Measurements from ENCODE around the genes MSMO1 and TLL1.

- RRBS = no CpG with 5 or more reads among the region's 5 CpGs
Measured at GRCh38 chr4:161149539-161149938, 1014.3 kb downstream of the FSTL5 start.

DNA sequence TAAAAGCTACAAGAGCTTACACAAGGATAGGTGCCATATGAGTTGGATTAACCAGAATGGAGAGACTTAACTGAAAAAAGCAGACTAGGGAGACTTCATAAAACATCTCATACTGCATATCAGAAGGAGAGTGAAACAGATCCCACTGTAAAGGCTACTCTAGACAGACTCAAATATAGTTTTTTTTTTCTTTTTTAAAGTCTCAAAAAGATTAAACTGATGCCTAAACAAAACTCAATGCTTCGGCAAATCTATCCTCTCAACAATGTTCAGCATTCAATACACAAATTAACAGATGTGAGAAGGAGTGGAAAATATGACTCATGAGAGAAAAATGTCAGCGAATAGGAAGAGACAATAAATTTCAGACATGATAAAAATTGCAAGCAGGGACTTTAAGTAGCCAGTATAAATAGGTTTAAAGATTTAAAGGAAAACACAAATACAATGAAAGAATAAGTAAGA lies 586.0 kb downstream of the FSTL5 start:
- RRBS = no CpG with 5 or more reads among the region's 2 CpGs

DNA sequence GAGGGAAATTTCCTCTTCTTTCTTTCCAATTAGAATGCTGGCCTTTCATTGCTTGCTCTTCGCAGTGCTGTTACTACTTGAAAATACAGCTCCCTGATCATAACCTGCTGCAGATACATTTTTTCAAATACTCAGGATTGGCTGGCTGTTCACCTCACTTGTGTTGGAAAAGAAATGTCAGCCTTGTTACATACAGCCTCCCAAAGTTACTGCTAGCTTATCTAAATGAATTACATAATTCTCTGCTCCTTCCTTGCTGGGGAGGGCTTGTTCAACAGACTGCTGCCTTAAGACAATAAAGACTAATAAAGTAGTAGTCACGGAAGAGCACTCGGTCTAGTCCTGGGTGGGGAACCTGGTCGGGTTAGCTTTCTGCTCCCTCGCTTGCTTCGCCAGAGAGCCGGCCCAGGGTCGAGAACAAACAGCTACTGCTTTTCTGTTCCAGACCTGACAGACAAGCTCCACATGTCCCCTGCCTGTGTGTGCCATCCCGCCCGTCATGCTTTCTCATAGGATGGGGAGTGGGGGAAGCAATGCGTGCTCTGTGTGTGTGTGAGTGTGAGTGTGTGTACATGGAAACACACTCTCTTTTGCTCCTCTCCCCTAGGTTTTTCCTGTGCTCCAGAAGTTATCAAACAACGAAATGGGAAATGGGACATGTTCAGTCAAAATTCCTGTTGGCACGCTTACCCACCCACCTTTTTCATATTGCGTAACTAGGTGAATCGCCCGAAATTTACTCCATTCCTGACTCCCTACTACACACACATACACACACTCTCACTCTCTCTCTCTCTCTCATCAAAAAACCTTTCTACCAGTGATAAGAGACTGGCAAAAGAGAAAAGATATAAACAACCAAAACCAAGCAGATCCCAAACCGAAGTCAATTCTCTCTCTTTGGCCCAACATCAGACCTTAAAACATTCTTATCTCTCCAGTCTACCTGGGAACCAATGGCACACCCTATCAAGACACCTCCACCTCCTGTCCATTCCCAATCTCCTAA lies 1.4 kb downstream of the NPY1R start:
- RRBS = no CpG with 5 or more reads among the region's 17 CpGs

- RRBS = no CpG with 5 or more reads among the region's 1 CpG
Measured at GRCh38 chr4:164252193-164252701, 131.6 kb downstream of the MARCHF1 start.

GRCh38 chr4:165185420-165185927 lies 21.9 kb upstream of the KLHL2 start:
- RRBS = no CpG with 5 or more reads among the region's 6 CpGs

GRCh38 chr4:165292946-165293569 lies 13.6 kb upstream of the GK3 start:
- RRBS = no CpG with 5 or more reads among the region's 9 CpGs

- RRBS = no CpG with 5 or more reads among the region's 17 CpGs
Measured at GRCh38 chr4:165326462-165327084, 896 bp upstream of the MSMO1 start.

DNA sequence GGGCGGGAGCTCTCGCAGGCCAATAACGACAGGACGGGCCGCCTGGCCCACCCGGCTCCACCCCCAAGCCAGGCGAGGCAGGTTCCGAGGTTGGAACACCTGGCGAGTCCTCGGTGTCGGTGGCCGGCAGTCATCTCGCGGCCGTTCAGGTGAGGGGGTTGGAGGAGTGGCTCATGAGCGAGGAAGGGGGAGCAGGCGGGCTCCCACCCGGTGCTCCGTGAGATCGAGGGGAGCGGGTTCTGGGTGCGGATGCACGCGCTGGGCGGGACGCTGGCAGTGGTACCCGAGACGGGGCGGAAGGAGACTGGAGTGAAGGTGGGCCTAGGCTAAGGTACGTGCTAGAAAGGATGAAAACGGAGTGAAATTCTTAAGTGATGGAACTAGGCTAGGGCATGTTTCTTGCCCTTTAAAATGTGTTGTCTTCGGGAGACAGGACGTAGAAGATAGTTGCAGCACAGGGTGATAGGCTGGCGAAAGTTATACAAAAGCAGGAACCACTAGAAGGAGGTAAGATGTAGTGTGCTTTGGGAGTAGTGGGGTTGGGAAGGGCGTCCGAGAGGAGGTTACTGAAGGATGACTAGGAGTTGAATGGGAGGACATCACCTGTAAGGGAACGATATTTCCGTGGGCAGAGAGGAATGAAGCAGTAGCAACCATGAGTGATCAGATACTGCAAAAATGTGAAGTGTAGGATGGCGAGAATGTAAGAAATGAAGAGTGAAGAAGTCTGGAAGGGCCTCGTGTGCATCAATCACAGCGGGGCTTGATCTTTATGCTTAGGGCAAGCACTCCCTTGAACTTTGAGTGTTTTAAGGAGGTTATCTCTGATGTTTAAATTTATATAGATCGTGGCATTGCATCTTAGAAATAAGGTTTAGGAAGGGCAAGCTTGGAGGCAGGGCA lies at the start of gene MSMO1:
TSS of gene MSMO1 (plus strand) at position 54 of the 903 bp plus-strand sequence.
- RRBS = 2% methylated on average over 13 of the region's 42 CpGs

GRCh38 chr4:165476624-165477018 lies 97.8 kb downstream of the CPE start:
- RRBS = no CpG with 5 or more reads among the region's 5 CpGs

DNA sequence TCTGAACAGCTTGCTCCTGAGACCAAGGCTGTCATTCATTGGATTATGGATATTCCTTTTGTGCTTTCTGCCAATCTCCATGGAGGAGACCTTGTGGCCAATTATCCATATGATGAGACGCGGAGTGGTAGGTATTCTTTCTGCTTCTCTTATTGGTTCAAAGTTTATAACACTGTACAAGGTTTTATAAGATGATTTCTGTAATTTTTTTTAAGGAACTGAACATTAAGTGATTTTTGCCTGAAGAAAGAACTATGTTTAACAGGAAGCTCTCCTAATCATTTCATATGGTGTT lies 103.4 kb downstream of the CPE start:
- RRBS = no CpG with 5 or more reads among the region's 2 CpGs

GRCh38 chr4:165873012-165874042 lies at the start of gene TLL1:
Gene TLL1, plus strand, starts transcription at chr4:165873237.
- RRBS = 1% methylated on average over 8 of the region's 74 CpGs

GRCh38 chr4:168164871-168165581 lies 72.7 kb downstream of the ANXA10 start:
- RRBS = no CpG with 5 or more reads among the region's 1 CpG

DNA sequence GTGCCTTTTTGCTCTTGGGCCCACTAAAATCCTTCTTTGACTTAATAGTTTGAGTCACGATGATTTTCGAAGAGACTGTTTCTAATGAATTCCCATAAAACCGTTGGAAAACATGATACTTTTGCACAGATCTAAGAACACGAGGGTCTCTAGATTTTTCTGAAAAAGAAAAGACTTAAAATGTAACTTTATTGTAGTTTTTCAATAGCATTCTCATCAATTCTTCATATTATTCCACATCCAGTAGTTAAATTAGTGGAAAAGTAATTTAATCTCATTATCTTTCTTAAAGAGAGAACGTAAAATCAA lies 35.1 kb downstream of the DDX60 start:
- RRBS = no CpG with 5 or more reads among the region's 5 CpGs

GRCh38 chr4:168395916-168397007 lies 77.7 kb upstream of the DDX60 start:
- RRBS = no CpG with 5 or more reads among the region's 13 CpGs

GRCh38 chr4:168494828-168495027 lies 2.1 kb upstream of the PALLD start:
- RRBS = no CpG with 5 or more reads among the region's 1 CpG

GRCh38 chr4:168722890-168723507 lies 226.1 kb downstream of the PALLD start:
- RRBS = no CpG with 5 or more reads among the region's 3 CpGs

GRCh38 chr4:168796211-168796678 lies 213.8 kb downstream of the CBR4 start:
- RRBS = no CpG with 5 or more reads among the region's 4 CpGs

DNA sequence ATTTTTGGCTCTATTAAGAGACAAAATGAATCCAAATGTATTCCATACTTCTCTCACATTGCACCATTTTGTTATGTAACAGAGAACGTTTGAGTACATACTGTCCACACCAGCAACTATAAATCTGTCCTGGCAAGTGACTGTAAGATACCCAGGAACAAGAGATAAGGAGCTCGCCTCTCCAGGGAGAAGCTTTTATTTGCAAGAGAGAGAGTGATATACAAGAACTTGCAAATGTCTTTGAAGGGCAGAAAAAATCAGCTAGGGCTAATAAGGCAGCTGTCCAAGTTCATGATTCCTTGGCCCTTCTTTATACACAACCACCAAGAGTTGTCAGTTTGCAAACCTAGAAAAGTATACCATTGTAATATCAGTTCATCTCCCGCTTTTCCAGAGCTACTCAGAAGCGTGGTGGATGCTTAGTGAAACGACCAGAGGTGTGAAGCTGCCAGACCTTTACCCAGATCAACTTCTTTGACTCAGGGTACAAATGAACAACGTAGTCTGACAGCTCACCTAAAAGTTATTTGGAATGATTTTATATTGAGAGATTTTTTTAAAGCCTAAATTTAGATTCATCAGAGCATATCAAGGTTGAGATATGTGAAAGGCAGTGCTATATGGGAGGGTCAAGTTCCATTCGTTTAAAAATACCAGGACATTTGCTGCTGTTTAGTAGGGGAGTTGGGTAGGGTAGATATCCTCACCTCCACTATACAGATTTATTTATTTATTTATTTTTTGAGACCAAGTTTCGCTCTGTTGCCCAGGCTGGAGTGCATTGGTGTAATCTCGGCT lies 169.7 kb downstream of the CBR4 start:
- RRBS = no CpG with 5 or more reads among the region's 9 CpGs

GRCh38 chr4:168865230-168865619 lies 144.8 kb downstream of the CBR4 start:
- RRBS = no CpG with 5 or more reads among the region's 3 CpGs

GRCh38 chr4:168875940-168876498 lies 134.0 kb downstream of the CBR4 start:
- RRBS = no CpG with 5 or more reads among the region's 2 CpGs